SK-MEL-5 (cell line): ENCODE data around the genes SYMPK, FKRP and ARHGAP35.

RAMPAGE:
- cytosol, long total RNA, result no peak
- long total RNA, result no peak
- nucleus, long total RNA, result no peak
These were observed 8.8 kb upstream of the RSPH6A start for GRCh38 chr19:45823567-45824582.

DNA sequence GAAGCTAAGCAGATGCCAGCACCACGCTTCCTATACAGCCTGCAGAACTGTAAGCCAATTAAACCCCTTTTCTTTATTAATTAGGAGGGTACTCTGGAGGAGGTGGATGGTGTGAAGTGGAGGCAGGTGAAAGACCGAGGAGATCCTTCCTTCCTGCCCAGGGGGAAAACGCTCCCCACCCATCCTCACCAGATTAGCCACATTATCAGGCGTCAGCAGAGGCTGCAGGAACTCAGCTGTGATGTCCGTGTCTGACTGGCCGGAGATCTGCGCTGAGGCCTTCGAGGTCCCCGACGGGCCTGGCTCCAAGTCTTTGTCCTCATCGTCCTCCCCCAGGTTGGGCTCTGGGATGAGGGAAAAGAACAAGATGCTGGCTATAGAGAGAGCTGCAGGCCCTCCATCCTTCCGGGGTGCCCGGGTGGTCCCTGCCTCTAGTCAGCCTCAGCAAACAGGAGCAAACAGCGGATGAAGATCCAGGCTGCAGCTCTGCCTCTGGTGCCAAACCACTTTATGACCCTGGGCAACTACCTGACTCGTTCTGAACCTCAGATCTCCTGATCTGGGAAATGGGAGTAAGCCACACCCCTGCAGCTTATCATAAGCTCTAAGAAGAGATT, 23.3 kb upstream of the RSPH6A start:
RAMPAGE:
- cytosol, long total RNA, result no peak
- long total RNA, result no peak
- nucleus, long total RNA, result no peak

DNA sequence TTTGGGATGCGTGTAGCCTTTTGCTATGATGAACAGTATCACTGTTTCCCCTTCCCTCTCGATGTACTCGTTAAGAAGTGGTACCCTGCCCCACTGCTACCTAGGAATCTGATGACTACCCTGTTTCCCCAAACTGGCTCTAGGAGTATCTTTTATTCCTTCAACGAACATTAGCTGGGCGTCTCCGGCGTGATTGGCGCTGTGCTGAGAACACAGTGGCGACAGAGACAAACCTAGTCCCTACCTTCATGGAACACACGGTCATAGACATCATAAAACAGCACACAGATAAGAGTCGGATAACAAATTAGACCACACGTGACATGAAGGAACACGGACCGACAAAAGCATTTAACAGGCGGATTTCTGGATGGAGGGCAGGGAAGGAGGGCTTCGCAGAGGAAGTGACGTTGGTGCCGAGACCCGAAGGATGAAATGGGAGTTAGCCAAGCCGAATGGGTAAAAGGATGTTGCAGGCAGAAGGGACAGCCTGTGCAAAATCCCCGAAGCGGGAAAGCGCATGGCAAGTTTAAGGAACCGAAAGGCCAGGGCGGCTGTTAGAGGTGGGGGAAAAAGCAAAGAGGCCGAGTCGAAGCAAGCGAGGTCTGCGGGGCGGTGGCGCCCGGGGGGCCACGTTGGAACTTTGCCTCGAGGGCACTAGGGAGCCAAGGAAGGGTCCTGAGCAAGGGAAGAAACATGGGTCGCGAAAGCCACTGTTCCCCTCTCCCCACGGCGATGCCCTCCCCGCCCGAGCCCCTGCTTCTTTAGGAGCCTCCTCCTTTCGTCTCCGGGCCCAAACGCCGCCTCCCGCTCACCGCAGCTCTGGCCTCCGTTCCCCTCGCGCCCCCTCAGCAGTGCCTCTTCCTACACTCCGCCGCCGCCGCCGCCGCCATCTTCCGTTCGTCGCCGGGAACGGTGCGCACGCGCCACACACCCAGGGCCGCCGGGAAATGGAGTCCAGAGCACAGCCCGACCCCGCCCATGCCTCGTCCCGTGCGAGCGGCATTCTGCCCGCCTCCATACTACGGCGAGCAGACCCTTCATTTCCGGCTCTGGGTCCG, at the start of gene SYMPK:
Gene SYMPK, minus strand, starts transcription at position 905 of the 1,061 bp plus-strand sequence.
RAMPAGE:
- cytosol, long total RNA, result no peak
- long total RNA, result no peak
- nucleus, long total RNA, result start-site peak on the minus strand centred at position 898 of the sequence, 61 bp wide, 99 and 40 reads in 2 replicates

GRCh38 chr19:45877980-45878902, 7.7 kb downstream of the IRF2BP1 start:
RAMPAGE:
- cytosol, long total RNA, result no peak
- long total RNA, result no peak
- nucleus, long total RNA, result no peak

DNA sequence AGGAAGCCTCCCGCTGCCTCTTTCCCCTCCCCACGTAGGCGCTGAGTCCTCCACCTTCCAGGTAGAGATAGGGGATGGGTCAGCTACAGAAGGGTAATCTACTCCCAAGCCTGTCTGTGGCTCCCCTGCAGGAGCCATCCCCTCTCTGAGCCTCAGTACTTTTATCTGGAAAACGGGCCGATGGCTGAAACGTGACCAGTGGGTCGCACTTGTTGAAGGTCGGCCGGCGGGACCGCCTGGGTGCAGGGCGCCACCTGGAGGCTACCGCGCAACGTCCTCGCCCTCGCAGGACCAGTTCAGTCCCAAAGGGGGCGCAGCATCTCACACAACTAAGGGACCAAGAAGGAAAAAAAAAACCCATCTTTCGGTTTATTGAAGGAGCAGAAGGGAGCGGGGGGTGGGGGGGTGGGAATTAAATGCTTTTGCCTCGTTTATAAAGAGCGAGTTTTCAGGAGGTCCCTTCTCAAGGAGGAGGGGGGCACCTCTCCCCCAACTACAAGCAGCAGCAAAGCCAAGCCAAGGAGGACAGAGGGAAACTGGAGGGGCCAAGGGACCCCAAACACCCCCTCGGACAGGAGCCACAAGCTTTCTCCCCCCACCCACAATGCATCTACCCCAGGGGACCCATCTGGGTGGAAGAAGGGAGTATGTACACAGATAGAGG, 2.5 kb downstream of the IRF2BP1 start:
RAMPAGE:
- cytosol, long total RNA, result no peak
- long total RNA, result no peak
- nucleus, long total RNA, result no peak

DNA sequence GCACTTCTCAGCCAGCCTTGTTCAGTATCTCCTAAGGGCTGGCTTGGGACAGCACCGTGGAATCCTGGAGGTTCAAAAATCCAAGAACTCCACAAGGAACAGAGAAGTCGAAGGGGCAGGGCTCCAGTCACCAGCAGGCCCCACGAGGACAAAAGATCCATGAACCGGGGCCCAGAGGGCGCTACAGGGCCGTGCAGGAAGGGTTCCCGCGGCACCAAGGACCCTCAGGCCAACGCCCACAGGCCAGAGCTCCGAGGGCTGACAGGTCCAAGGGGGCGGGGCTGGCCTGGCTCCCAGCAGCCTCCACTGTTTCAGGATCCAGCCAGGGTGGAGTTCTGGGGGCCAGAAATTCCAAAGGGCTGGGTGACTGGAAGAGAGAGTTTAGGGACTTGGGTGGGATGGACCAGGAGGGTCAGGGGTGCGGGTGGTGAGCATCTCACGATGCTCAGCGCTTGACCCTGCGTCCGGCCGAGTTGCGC, 707 bp downstream of the NANOS2 start:
RAMPAGE:
- cytosol, long total RNA, result no peak
- long total RNA, result no peak
- nucleus, long total RNA, result no peak

GRCh38 chr19:46068316-46069174, 27.7 kb upstream of the IGFL4 start:
RAMPAGE:
- cytosol, long total RNA, result no peak
- long total RNA, result no peak
- nucleus, long total RNA, result no peak

DNA sequence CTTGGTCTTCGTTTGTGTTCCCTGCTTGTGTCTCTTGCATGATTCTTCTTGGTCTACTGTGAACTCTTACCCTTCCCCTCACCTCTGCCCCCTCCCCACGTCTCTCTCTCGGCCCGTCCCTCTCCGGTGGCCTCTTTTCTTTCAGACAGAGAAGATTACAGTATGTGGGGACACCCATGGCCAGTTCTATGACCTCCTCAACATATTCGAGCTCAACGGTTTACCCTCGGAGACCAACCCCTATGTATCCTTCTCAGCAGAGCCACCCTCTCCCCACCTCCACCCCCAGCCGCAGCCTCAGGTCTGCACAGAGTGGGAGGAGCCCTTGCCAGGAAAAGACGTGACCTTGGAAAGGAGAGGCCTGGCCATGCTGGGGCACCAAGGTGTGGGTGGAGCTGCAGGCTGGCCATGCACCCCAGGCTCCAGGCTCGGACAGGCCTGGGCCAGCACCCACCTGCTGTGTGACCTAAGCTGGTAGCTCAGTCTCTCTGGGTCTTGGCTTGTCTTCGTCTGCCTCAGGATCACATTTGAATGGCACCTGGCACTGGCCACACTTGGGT, 29.6 kb downstream of the CCDC8 start:
RAMPAGE:
- cytosol, long total RNA, result no peak
- long total RNA, result no peak
- nucleus, long total RNA, result no peak

DNA sequence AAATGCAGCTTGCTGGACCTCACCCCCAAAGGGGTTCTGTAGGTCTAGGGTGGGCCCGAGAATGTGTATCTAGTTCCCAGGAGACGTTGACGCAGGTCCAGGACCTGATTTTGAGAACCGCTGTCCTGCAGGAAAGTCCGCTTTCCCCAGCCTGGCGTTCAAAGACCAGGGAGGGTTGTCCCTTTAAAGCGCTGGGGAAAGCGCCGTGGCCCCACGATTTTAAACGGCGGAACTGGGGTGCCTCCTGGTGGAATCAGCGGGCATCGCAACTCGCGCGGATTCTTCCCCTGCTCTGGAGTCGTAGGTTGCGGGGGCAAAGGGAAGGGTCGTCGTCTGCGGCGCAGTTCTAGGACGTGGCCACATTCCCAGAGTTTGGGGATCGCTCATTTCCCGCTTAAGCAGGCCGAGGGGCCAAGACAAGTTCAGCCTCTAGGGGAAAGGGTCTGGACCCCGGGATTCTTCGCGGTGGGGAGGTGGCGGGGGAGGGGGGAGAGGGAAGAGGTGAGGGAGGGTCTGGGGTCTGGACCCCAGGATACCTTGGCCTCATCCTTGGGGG, 7.8 kb downstream of the PNMA8B start:
RAMPAGE:
- cytosol, long total RNA, result no peak
- long total RNA, result no peak
- nucleus, long total RNA, result no peak

DNA sequence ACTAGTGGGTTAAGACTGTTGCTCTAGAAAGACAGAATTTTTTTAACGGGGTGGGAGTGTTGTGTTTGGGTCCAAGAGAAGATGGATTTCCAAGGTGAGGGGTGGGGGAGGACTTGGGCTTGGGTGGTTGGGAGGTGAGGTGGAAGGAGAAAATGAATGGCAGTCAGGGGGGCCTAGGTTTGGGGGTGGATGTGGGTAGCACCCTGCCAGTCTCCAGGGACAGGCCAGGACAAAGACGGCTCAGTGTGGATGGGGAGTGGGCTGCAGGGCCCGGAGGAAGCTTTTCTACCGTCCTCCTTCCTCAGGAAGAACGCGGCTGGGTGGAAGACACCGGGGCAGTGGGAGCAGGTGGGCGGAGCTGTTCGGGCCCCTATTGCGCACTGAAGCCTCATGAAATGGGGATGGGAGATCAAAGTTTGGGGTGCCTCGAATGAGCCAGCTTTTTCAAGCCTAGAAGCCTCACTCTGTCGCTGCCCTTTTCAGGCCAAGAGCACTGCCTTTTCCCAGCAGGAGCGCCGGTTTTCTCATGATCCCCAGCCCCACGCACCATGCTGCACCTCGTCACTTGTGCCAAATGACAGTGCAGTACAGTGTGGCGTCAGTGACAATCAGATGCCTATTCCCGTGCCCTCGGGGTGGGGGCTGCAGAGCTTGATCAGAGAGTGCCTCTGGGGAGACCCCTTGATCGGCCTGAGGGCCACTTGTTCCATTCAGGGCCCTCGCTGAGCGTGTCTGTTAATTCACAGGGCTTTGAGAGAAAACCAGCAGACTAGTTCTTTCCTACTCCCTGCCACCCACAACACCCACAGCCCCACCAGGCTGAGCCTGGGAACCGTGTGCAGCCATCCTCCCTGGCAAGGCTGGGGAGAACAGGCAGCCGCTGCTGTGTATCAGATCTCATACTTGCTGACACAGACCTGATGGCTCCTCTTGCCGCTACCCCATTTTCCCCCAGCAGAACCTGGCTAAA, 1.4 kb downstream of the CALM3 start:
RAMPAGE:
- cytosol, long total RNA, result no peak
- long total RNA, result no peak
- nucleus, long total RNA, result no peak

RAMPAGE:
- cytosol, long total RNA, result no peak
- long total RNA, result no peak
- nucleus, long total RNA, result no peak
These were observed 4.3 kb downstream of the CALM3 start for GRCh38 chr19:46605305-46605904.

DNA sequence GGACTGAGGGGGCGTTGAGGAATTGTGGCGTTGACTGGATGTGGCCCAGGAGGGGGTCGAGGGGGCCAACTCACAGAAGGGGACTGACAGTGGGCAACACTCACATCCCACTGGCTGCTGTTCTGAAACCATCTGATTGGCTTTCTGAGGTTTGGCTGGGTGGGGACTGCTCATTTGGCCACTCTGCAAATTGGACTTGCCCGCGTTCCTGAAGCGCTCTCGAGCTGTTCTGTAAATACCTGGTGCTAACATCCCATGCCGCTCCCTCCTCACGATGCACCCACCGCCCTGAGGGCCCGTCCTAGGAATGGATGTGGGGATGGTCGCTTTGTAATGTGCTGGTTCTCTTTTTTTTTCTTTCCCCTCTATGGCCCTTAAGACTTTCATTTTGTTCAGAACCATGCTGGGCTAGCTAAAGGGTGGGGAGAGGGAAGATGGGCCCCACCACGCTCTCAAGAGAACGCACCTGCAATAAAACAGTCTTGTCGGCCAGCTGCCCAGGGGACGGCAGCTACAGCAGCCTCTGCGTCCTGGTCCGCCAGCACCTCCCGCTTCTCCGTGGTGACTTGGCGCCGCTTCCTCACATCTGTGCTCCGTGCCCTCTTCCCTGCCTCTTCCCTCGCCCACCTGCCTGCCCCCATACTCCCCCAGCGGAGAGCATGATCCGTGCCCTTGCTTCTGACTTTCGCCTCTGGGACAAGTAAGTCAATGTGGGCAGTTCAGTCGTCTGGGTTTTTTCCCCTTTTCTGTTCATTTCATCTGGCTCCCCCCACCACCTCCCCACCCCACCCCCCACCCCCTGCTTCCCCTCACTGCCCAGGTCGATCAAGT, 8.8 kb downstream of the CALM3 start:
RAMPAGE:
- cytosol, long total RNA, result no peak
- long total RNA, result no peak
- nucleus, long total RNA, result no peak

DNA sequence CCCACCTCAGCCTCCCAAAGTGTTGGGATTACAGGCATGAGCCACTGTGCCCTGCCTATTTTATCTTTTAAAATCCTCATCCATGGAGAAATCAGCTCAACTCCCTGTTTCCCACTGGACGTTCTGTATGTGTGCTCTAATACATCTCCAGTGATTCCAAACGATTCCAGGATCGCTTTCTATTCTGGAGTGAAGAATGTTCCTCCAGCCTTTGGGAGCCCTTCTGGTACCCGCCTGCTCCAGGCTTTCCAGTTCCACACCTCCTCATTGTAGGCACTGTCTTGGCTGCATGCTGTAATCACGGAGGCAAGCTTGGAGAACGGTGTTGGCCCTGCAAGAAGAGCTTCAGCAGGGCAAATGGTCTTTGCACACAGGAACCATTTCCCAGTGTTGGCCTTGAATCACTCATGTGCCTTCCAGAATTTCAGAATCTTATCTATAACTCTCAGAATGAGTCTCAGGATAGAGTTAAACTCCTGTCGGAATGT, 10.8 kb downstream of the PRKD2 start:
RAMPAGE:
- cytosol, long total RNA, result no peak
- long total RNA, result no peak
- nucleus, long total RNA, result no peak

GRCh38 chr19:46713638-46714760, 2.9 kb downstream of the PRKD2 start:
RAMPAGE:
- cytosol, long total RNA, result no peak
- long total RNA, result no peak
- nucleus, long total RNA, result no peak

DNA sequence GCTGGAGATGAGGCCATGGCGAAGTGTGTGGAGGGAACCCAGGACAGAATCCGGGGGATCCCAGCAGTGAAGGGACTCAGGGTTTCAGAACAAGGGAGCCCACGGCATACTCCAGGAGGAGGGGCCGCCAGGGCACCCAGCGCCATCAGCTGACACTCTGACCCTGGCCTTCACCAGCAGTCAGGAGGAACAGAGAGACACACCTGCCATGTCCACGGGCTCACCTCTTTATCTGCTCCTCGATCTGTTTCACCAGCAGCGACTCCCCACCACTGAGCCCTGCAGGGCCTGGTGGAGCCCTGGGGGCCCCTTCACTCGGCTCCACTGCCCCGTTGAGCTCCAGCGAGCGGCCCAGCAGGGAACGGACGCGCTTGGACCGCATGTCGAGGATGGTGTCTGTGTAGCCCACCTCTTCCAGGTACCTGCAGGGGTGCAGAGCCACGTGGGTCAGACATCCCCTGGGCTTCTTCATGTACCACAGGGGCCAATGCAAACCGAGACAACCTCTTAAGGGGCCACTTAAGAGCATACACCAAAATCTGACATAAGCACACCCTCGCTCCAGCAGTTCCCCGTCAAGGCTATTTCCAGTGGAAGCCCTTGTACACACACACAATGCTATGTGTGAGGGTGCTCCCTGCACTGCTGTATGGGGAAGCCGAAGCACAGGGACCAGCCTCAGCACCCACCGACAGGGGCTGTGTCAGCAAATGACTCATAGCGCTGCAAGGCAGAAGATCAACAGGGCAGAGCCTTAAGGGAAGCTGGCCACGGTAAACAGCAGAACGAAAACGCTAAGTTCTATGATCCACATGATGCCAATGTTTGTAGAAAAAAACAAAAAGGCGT, 12.8 kb upstream of the FKRP start:
RAMPAGE:
- cytosol, long total RNA, result no peak
- long total RNA, result no peak
- nucleus, long total RNA, result no peak

RAMPAGE:
- cytosol, long total RNA, result no peak
- long total RNA, result start-site peak on the plus strand at chr19:46746042-46746063, 27 and 10 reads in 2 replicates
- nucleus, long total RNA, result no peak
These were observed at the start of gene FKRP for GRCh38 chr19:46744958-46746168. TSS of gene FKRP (plus strand) at chr19:46746057.

DNA sequence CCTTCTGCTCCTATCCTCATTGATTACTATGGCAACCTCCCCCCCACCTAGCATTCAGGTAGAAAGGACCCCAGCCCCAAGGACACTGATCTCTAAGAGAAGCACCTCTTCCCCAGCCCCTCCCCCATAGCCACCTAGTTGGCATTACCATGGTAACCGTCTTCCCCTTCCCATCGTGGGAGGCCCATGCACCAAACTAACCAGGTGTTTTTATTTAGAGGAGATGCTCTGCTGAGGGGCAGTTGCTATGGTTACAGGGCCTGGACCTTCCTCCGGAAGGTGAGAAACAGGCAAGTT, 714 bp upstream of the STRN4 start:
RAMPAGE:
- cytosol, long total RNA, result no peak
- long total RNA, result no peak
- nucleus, long total RNA, result no peak

RAMPAGE:
- cytosol, long total RNA, result no peak
- long total RNA, result no peak
- nucleus, long total RNA, result no peak
These were observed 9.0 kb upstream of the STRN4 start for GRCh38 chr19:46755212-46755725.

DNA sequence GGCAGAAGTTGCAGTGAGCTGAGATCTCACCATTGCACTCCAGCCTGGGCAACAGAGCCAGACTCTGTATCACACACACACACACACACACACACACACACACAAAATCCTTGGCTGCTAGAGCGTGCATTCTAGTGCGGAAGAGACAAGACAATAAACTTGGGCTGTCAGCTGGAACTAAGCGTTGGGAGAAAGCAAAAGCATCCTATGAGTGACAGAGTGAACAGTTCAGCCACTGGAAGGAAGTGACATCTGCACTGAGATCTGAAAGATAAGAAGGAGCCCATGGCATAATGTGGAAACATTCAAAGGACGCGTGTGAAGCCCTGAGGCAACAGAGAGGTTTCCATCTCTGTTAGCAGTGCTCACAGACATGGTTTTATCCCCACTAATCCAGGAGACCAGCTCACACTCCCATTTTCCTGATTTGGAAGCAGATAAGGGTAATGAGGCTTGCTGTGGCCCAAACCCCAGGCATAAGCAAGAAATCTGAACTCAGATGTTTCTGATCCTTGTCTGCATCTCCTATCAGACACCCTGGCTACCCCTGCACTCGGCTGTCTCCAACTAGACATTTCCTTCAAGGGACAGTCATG, 3.6 kb upstream of the SLC1A5 start:
RAMPAGE:
- cytosol, long total RNA, result no peak
- long total RNA, result no peak
- nucleus, long total RNA, result no peak

DNA sequence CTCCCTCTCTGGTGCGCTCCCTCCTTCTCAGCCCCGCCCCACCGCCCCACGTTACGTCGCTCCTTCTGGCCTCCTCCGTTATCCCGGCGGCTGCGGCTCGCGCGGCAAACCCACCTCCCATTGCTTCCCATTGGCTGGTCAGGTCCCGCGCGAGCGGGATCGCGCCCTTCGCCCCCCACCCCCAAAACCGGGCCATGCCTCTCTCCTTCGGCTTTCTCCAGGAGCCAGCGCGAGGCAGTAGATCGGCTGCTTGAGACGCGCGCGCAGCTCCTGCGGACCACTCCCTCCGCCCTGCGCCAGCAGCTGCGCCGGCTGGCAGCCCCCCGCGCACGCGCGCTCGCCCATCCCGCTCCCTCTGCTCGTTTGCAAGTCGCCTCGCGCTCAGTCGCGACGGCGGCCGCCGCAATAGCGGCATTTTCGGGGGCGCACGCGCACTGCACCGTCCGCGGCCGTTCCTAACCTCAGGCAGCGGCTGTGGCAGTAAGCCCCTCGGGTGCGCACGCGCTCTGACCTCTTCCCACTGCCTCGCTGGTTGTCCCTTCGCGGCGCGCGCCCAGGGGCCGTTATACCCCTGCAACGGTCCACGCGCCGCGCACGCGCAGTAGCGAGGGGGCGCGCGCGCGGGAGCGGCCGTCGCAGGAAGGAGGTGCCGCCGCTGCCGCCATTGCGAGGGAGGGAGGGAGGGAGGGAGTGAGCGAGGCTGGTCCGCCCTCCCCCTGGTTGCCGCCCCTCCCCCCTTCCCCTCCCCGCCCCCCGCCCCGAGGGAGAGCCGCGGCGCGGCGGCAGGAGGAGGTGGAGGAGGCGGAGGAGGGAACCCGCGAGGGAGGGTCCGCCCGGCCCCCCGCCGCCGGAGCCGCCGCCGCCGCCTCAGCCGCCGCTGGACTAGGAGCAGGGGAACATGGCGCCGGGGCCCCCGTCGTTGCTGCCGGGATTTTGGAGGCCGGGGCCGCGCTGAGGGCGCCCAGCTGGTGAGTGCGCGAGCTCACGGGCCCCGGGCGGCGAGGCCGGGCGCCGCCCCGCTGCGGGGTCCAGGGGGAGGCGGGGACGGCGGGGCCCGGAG, at the start of gene ARHGAP35:
Gene ARHGAP35, plus strand, starts transcription at position 756 of the 1,060 bp plus-strand sequence.
RAMPAGE:
- cytosol, long total RNA, result start-site peak on the minus strand centred at position 571 of the sequence, 65 bp wide, 7 and 5 reads in 2 replicates
- long total RNA, result no peak
- nucleus, long total RNA, result no peak